GM12878 (cell line): ENCODE measurements around a stretch of chr19.

- RAMPAGE, long total RNA = no peak
- RRBS, 2 experiments = 87 to 96% methylated on average over 8 to 10 of the region's 59 CpGs
CAGE:
- cytosol, long polyA minus RNA = no peak
- cytosol, long polyA plus RNA = no peak
- long polyA plus RNA = no peak
- nucleolus, long total RNA = no peak
- nucleus, long polyA plus RNA = no peak
- nucleus, long total RNA = no peak
These were observed 15.0 kb upstream of the ATP8B3 start for GRCh38 chr19:1826865-1827610.

DNA sequence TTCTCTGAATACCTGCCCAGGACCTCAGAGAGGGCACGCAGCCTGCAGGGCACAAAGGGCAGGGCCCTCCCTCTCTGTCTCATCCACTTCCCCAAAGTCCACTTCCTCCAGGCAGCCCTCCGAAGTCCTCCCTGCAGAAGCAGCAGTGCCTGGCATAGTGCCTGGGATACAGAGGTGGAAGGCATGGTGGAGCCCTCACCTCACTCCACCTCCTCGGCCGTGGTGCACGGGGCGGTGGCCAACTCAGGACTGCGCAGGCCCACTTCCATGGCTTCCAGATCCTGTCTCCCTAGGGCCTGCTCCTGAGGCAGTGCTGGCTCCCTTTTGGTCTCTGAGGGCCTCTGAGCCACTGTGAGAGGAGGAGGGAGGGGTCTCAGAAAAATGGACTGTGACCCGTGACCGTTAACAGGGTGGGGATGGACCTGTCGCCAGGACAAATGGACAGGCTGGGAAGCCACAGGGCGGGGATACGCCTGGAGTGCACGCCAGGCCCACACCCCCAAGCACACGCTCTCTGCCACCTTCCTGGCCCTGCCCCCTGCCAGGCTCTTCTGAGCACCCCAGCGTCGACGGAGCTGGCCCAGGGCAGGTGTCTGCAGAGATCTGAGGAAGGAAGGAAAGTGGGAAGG is 8.5 kb downstream of the REXO1 start:
- RAMPAGE, long total RNA = no peak
- RRBS, 2 experiments = no CpG with 5 or more reads among the region's 17 CpGs
CAGE:
- cytosol, long polyA minus RNA = no peak
- cytosol, long polyA plus RNA = no peak
- long polyA plus RNA = no peak
- nucleolus, long total RNA = no peak
- nucleus, long polyA plus RNA = no peak
- nucleus, long total RNA = no peak

DNA sequence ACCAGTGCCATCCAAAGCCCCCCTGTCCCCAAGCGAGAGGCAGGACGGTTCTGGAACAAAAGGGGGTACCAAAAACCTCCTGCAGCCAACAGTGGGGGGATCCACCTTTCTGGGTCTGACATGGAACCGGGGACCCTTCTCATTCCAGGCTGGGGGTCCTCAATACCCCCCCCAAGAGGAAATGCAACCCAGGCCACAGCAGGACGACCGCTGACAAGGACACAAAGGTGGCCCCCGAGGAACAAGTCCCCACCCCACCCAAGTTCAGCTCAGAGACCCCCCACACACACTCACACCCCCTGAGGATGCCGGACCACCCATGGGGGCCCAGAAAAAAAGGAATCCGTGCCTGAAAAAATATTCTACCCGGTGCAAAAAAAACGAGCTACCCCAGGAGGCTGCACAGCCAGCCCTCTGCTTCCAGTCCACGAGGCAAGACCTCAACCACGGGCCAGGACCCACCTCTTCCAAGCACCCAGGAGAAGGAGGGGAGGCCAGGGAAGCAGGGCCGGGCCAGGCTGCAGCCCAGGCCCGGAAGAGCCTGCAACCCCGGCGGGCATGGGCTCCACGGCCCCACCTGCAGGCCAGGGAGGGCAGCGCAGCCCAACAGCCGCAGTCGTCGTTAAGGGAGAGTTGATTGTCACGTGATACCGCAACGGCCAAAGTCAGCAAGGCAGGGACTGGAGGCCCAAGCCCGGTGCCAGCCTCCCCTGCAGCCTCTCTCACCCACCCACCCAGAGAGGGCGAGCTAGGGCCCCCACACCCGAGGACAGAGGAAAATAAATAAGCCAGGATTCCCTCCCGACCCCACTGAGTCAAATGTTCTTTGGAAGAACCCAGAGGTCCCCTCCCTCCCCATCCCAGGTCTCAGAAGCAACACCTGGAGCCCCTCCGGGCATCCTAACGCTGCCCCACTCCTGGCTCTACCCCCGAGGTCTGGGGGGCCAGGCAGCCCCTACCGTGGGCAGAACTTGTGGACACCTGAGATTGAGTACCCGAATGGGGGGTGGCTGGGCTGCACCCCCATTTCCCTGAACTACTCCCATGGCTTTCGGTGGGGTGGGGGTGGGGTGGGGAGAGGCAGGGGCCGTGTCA is 5.0 kb upstream of the REXO1 start:
- RAMPAGE, long total RNA = no peak
- RRBS, 2 experiments = 92% methylated on average over 2 of the region's 35 CpGs; no CpG with 5 or more reads in 1 of the 2 experiments
CAGE:
- cytosol, long polyA minus RNA = no peak
- cytosol, long polyA plus RNA = no peak
- long polyA plus RNA = no peak
- nucleolus, long total RNA = no peak
- nucleus, long polyA plus RNA = start-site peak on the minus strand centred at position 817 of the sequence, 191 bp wide, 13 and 16 reads in 2 replicates
- nucleus, long total RNA = no peak

DNA sequence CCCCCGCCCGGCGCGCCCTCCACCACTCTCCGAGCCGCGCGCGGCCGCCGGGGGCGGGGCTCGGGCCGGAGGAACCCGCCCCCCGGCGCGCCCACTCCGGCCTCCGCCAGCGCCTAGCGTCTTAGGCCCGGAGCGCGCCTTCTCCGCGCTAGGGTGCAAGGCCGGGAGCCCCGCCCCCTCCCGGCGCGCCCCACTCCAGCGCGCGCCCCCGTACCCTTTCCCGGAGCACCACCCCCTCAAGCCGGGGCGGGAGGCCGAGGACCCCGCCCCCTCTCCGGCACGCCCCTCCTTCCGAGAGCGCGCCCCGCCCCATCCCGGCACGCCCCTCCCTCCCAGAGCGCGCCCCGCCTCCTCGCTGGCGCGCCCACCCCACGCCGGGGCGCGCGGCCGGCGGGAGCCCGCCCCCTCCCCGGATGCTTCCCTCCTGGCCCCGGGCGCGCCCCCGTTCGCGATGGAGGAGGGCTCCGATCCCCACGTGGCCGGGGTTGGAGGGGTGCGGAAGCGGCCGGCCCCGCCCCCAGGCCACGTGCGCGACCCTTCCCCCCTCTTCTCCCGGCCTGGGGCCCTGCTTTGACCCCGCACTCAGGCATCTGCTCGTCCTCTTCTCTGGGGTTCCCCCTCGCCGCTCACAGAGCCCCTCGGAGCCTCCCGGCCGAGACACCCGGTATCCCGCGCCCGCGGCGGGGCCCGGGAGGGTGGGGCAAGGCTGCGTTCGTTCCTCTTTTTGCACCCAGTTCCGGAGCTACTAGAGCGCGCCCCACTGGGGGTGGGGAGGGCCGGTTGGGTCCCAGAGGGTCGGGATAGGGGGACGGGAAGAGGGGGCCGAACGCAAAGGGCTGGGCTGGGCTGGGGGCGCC is 595 bp upstream of the KLF16 start:
- RAMPAGE, long total RNA = no peak
- RRBS, 2 experiments = 1 to 2% methylated on average over 52 to 56 of the region's 106 CpGs
CAGE:
- cytosol, long polyA minus RNA = no peak
- cytosol, long polyA plus RNA = no peak
- long polyA plus RNA = no peak
- nucleolus, long total RNA = start-site peak on the plus strand centred at position 564 of the sequence, 74 bp wide, 25 reads
- nucleus, long polyA plus RNA = no peak
- nucleus, long total RNA = no peak

DNA sequence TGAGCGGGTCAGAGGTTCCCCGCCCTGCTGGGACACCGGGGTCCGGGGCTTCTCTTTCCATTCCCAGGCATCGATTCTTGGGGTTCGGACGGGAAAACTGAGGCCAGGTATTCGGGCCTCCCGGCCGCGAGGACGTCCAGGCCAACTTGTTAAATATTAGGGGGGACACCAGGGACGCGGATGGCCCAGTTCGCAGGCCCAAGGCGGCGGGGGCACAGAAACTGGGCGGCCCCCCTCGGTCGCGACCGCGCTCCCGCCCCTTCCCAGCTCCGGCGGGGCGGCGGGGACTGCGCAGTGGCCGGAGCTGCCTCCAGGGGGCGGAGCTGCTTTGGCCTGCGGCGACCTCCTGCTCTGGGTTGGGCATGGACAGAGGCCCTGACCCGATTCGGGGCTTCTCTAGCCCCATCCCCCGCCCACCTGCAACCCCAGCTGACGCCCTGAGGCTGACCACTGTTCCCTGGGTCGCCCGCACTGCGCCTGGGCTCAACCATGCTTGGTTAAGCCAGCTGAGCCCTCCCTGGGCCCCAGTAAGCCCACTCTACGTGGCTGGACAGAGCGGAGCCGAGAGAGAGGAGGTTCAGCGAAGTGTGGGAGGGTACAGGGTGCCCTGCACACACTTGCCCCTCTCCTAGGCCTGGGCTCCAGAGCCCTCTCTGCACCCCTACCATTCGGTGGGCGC is 1.4 kb upstream of the KLF16 start:
- RAMPAGE, long total RNA = no peak
- RRBS, 2 experiments = 1 to 2% methylated on average over 5 to 8 of the region's 46 CpGs
CAGE:
- cytosol, long polyA minus RNA = no peak
- cytosol, long polyA plus RNA = no peak
- long polyA plus RNA = no peak
- nucleolus, long total RNA = no peak
- nucleus, long polyA plus RNA = no peak
- nucleus, long total RNA = no peak

DNA sequence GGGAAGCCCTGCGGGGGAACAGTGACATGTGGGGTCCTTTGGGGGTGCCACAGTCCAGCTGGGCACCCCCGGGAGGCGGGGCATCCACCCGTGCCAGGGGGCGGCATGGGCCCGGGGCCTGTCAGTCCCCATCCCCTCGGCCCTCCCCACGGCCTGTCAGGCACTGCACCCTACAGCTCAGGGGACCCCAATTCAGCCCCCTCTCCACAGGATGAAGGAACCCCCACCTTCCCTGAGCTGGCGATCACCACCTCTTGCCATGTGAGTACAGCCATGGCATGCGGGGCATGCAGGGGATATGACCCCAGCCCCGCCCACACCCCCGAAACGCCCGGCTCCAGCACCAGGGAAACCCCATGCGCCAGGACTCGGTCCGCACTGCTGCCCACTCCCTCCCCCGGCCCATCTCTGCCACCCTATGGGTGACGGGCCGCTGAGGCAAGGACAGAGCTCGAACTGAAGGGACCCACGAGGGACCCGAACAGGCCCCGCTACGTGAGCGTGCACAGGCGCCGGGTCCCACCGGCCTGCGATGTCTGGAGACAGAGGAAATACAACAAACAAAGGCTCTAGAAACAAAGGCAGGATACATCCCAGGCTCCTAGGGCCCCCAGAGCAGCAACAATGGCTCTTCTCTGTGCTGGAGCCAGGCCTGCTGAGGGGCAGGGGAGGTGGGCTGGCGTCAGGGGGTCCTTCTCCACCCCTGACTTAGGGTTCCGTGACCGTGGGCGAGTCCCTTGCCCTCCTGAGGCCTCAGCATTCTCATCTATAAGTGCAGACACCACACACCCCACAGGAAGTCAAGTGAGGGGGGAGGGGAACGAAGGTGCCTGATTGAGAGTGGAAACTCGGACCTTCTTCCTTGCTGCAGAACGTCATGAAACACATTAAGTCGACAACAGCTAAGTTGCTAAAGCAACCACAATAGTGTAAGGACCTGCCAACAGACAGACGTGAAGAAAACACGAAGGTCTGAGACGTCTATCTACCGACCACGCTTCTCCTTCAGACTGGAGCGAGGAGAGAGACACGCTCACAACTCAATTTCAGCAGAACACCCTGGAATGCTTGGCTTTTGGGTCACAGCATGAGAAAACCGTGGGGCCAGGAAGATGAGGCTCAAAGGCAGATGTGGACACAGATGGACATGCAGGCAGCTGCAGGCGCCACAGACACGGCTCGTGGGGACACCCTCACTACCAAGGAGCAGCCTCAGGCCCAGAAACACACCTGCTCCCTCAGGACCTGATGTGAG is 3.1 kb downstream of the ABHD17A start:
- RAMPAGE, long total RNA = no peak
- RRBS, 2 experiments = 82% methylated on average over 10 of the region's 49 CpGs
CAGE:
- cytosol, long polyA minus RNA = no peak
- cytosol, long polyA plus RNA = no peak
- long polyA plus RNA = no peak
- nucleolus, long total RNA = no peak
- nucleus, long polyA plus RNA = no peak
- nucleus, long total RNA = no peak

GRCh38 chr19:1883052-1883688 is 2.1 kb downstream of the ABHD17A start:
- RAMPAGE, long total RNA = no peak
- RRBS, 2 experiments = 83 to 88% methylated on average over 1 to 4 of the region's 16 CpGs
CAGE:
- cytosol, long polyA minus RNA = no peak
- cytosol, long polyA plus RNA = no peak
- long polyA plus RNA = no peak
- nucleolus, long total RNA = no peak
- nucleus, long polyA plus RNA = no peak
- nucleus, long total RNA = no peak

GRCh38 chr19:1887231-1887717 is 2.0 kb upstream of the ABHD17A start:
- RAMPAGE, long total RNA = no peak
- RRBS, 2 experiments = no CpG with 5 or more reads among the region's 5 CpGs
CAGE:
- cytosol, long polyA minus RNA = no peak
- cytosol, long polyA plus RNA = no peak
- long polyA plus RNA = no peak
- nucleolus, long total RNA = no peak
- nucleus, long polyA plus RNA = no peak
- nucleus, long total RNA = no peak

- RAMPAGE, long total RNA = no peak
- RRBS, 2 experiments = no CpG with 5 or more reads among the region's 49 CpGs
CAGE:
- cytosol, long polyA minus RNA = no peak
- cytosol, long polyA plus RNA = no peak
- long polyA plus RNA = no peak
- nucleolus, long total RNA = no peak
- nucleus, long polyA plus RNA = no peak
- nucleus, long total RNA = no peak
These were observed 28.4 kb downstream of the CSNK1G2 start for GRCh38 chr19:1969172-1970007.

DNA sequence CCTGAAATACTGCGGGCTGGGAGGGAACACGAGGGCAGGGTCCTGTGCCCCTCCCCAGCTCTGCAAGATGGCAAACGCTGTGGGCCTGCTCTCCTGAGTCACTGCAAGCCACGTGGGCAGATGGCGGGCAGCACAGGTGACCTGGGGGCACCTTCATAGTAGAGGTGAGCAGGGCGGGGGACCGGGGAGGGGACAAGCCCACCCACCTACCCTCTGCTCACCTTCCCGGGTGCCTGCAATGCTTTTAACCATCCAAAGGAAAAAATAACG is 12.0 kb downstream of the MKNK2 start:
- RAMPAGE, long total RNA = no peak
- RRBS, 2 experiments = 50 to 100% methylated on average over 1 to 2 of the region's 9 CpGs
CAGE:
- cytosol, long polyA minus RNA = no peak
- cytosol, long polyA plus RNA = no peak
- long polyA plus RNA = no peak
- nucleolus, long total RNA = no peak
- nucleus, long polyA plus RNA = no peak
- nucleus, long total RNA = no peak

- RAMPAGE, long total RNA = no peak
- RRBS, 2 experiments = 1 to 2% methylated on average over 19 to 20 of the region's 80 CpGs
CAGE:
- cytosol, long polyA minus RNA = no peak
- cytosol, long polyA plus RNA = no peak
- long polyA plus RNA = no peak
- nucleolus, long total RNA = no peak
- nucleus, long polyA plus RNA = no peak
- nucleus, long total RNA = no peak
These were observed 9.2 kb downstream of the MKNK2 start for GRCh38 chr19:2041668-2042518.

- RAMPAGE, long total RNA = no peak
- RRBS, 2 experiments = no CpG with 5 or more reads among the region's 17 CpGs
CAGE:
- cytosol, long polyA minus RNA = no peak
- cytosol, long polyA plus RNA = no peak
- long polyA plus RNA = no peak
- nucleolus, long total RNA = no peak
- nucleus, long polyA plus RNA = no peak
- nucleus, long total RNA = no peak
These were observed 6.8 kb downstream of the MKNK2 start for GRCh38 chr19:2043927-2044880.

GRCh38 chr19:2110492-2111136 is 13.9 kb downstream of the IZUMO4 start:
- RAMPAGE, long total RNA = no peak
- RRBS, 2 experiments = 100% methylated on average over 2 of the region's 24 CpGs; no CpG with 5 or more reads in 1 of the 2 experiments
CAGE:
- cytosol, long polyA minus RNA = no peak
- cytosol, long polyA plus RNA = no peak
- long polyA plus RNA = no peak
- nucleolus, long total RNA = no peak
- nucleus, long polyA plus RNA = no peak
- nucleus, long total RNA = no peak

GRCh38 chr19:2118306-2119039 is 21.8 kb downstream of the IZUMO4 start:
- RAMPAGE, long total RNA = no peak
- RRBS, 2 experiments = 96% methylated on average over 4 of the region's 28 CpGs
CAGE:
- cytosol, long polyA minus RNA = no peak
- cytosol, long polyA plus RNA = no peak
- long polyA plus RNA = no peak
- nucleolus, long total RNA = no peak
- nucleus, long polyA plus RNA = no peak
- nucleus, long total RNA = no peak

DNA sequence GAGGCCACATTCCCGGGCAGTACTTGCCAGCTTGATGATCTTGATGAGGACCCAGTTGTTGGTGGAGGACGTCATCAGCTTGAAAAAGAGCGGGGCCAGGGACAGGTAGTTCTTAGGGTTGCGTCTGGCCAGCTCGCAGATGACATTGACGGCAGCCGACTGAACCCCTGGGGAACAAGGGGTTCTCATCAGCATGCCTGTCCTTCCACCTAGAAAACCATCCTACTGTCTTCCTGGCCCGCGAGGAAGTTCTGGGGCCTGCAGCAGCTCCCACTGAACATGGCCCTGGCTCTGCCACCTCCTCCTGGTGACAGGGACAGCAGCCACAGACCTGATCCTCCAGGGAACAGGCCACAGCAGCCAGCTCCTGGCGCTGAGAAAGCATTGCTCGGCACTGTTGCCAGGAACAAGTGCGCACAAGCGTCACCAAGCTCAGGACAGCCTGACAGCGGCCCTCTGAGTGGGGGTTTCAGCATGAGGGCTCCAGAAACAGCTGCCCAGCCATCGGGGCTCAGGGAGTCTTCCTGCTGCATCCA is 22.0 kb downstream of the AP3D1 start:
- RAMPAGE, long total RNA = no peak
- RRBS, 2 experiments = no CpG with 5 or more reads among the region's 15 CpGs
CAGE:
- cytosol, long polyA minus RNA = start-site peak on the minus strand centred at position 85 of the sequence, 19 bp wide, 24 reads
- cytosol, long polyA plus RNA = no peak
- long polyA plus RNA = no peak
- nucleolus, long total RNA = no peak
- nucleus, long polyA plus RNA = no peak
- nucleus, long total RNA = no peak

GRCh38 chr19:2185894-2186098 is 22.1 kb downstream of the DOT1L start:
- RAMPAGE, long total RNA = no peak
- RRBS, 2 experiments = no CpG with 5 or more reads among the region's 7 CpGs
CAGE:
- cytosol, long polyA minus RNA = no peak
- cytosol, long polyA plus RNA = no peak
- long polyA plus RNA = no peak
- nucleolus, long total RNA = no peak
- nucleus, long polyA plus RNA = no peak
- nucleus, long total RNA = no peak

GRCh38 chr19:2227035-2228309 is 8.7 kb downstream of the PLEKHJ1 start:
- RAMPAGE, long total RNA = no peak
- RRBS, 2 experiments = 39 to 66% methylated on average over 28 of the region's 111 CpGs
CAGE:
- cytosol, long polyA minus RNA = no peak
- cytosol, long polyA plus RNA = no peak
- long polyA plus RNA = no peak
- nucleolus, long total RNA = no peak
- nucleus, long polyA plus RNA = no peak
- nucleus, long total RNA = no peak

DNA sequence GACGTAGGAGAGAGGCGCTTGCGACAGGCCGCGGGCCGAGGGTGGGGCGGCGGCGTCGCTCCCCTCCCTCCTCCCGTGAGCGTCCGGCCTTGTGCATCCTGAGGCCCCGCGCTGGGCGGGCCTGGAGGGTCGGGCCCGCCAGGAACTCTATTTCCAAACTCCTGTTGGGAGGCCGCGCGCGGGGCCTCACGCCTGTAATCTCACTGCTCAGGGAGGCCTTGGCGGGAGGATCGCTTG is 260 bp downstream of the SF3A2 start:
- RAMPAGE, long total RNA = no peak
- RRBS, 2 experiments = under 1% methylated on average over 7 of the region's 25 CpGs; no CpG with 5 or more reads in 1 of the 2 experiments
CAGE:
- cytosol, long polyA minus RNA = no peak
- cytosol, long polyA plus RNA = no peak
- long polyA plus RNA = no peak
- nucleolus, long total RNA = no peak
- nucleus, long polyA plus RNA = no peak
- nucleus, long total RNA = no peak

- RAMPAGE, long total RNA = no peak
- RRBS, 2 experiments = 0 to 2% methylated on average over 2 to 10 of the region's 42 CpGs
CAGE:
- cytosol, long polyA minus RNA = no peak
- cytosol, long polyA plus RNA = no peak
- long polyA plus RNA = no peak
- nucleolus, long total RNA = no peak
- nucleus, long polyA plus RNA = no peak
- nucleus, long total RNA = no peak
These were observed 2.6 kb downstream of the GADD45B start for GRCh38 chr19:2478268-2479118.